Neuron (in vitro differentiated cells): ENCODE results near the gene IL19.

DNA sequence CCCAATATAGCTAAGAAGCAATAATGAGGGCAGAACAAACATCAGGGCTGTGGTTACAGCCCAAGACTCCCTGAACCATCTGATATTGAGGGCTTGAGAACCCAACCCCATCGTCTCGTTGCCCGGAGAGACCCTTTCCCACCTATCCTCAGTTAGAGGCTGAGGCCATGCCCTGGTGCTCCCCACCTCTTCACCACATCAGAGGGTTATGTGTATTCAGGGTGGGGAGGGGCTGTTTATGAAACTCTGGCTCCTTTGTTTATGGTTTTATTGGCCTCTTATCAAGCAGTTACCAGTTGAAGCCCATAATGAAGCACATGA is 14.6 kb downstream of the NUAK2 start:
- PRO-cap: no peak

- PRO-cap: bidirectional peak, plus-strand start at chr1:205441290, minus-strand start at chr1:205441201
Measured at GRCh38 chr1:205440514-205441610, 15.0 kb downstream of the BLACAT1 start.

- PRO-cap: no peak
Measured at GRCh38 chr1:205505655-205506293, 1.3 kb downstream of the CDK18 start.

GRCh38 chr1:205519823-205520203 is 15.3 kb downstream of the CDK18 start:
- PRO-cap: no peak

- PRO-cap: no peak
Measured at GRCh38 chr1:205609680-205610801, 21.8 kb downstream of the ELK4 start.

DNA sequence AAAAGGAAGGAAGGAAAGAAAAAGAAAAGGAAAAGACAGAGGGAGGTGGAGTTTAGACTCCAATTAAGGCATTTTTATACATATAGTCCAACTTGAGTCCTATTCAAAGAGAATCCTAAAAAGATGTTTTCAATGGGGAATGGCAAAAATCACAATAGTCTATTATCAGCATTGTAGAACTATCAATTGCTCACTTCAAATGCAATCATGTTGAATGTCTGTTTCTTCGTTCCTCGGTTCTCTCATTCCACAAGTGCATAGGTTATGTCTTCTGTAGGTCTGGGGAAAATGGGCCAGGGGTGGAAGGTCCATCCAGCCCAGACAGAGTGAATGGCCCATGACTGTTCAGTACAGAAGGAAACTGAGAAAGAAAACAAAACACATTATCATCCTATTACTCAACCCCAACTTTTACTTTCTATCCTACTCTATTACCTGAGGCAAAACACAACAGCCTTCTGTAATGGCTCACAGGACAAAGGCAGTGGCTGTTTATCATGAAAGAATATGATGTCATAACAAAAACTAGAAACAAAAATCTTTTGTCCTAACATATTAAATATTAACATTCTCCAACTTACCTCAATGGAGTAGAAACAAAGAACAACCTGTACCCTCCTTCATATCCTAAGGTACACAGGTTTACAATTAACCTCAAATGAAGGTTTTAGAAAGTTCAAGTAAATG is 15.4 kb downstream of the ELK4 start:
- PRO-cap: no peak

- PRO-cap: no peak
Measured at GRCh38 chr1:205717967-205718530, 31.9 kb downstream of the NUCKS1 start.

DNA sequence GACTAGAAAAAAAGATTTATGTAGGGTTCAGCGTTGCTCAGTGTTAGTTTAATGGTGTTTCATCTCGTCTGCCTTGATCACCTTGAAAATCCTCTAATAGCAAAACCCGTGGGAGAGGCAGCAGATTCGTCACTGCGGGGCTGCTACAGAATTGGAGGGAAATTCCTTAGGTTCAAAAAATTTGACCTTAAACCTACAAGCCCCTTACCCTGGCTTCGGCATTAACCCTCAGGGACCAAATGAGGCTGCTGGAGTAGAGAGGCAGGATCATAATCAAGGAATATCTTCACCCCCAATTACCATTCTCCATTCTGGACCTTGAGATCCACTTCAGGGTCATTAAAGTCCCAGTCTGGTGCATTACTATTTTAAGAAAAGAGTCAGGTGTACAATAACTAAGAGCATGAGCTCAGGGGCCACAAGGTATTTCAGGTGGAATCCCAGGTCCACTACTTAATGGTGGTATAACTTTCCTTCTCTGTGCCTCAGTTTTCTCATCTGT is 561 bp upstream of the NUCKS1 start:
- PRO-cap: no peak

DNA sequence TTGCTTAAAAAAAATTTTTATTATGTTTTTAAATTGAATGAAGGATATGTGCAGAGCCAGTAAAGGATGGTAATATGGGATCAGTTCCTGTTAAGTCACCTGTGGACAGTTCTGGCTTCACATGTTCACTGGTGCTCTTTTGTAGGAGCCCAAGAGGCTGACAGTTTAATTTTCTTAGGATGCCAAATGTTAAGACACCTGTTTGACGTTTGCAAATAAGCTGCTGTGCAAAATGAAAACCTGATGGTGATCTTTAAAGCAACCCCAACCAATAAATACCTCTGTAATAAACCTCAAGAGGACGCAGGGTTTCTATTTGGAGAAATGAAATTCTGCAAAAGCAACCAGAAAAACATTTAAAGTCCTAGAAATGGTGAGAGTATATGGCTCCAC is 5.8 kb upstream of the RHEX start:
- PRO-cap: no peak

DNA sequence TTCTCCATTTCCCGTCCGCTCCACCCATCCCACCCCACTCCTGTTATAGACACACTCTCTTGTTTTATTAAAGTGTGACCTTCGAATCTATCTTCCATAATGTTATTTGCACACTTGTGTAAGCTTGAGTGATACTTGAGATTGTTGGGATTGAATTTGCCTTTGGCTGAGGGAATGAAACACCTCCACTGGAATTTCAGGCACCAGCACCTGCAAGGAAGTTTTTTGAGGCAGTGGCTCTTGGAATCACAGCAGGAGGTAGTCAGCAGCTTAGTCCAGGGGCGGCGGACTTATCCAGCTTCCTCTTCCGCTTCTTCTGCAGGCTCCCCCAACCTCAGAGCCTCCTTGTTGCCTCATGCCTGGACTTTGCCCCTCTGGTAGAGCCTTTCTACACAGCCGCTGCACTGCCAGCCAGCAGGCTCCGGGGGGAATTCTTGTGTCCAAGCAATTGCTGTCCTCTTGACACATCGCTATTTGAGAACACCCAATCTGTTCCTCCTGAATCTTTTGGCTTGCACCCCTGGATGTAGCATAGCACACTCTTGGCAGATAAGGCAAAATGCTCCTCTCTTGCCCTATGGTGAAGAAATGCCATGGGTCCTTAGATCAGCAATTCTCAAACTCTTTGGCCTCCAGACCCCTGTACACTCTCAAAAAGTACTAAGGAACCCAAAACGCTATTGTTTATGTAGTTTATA is 4.4 kb upstream of the RHEX start:
- PRO-cap: no peak

DNA sequence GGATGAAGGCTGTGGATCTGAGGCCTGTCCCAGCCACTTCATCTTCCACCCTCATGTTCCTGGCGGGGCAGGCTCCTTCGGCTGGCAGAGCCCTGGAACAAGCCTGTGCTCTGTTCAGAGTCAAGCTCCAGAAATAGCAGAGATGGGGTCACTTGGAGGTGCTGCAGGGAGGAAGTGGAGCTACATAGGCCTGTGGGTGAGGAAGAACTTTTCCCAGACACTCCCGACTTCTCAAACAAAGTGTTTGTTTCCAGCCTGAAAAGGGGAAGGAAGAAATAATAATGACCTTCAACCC is 16.7 kb downstream of the IKBKE start:
- PRO-cap: no peak

DNA sequence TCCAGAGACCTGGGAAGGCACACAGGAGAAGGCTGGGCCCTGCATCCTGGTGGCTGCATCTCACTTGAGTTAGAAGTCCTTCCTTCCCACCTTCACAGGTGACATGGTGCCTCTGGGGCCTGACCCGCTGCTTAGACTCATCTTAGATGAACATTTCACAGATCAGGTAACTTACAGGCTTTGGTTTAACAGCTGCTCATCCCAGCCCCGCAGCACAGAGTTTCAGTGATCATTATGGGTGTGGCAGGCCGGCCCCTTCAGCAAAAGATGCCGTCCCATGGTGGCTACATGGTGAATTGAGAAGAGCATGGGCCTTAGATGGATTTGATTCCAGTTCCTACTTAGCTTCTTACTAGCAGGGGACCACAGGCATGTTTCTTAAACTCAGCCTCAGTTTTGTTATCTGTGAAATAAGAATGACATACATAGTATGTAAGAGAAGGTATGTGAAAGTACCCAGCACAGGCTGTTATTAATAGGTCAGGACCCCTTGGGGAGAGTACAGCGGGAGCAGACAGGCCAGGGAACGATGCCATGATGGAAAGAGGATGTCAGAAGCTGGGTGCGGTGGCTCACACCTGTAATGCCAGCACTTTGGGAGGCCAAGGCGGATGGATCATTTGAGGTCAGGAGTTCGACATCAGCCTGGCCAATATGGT is 31.4 kb downstream of the EIF2D start:
- PRO-cap: no peak

- PRO-cap: no peak
Measured at GRCh38 chr1:206692296-206692970, 7.7 kb downstream of the MAPKAPK2 start.

- PRO-cap: no peak
Measured at GRCh38 chr1:206703026-206704173, 18.7 kb downstream of the MAPKAPK2 start.

DNA sequence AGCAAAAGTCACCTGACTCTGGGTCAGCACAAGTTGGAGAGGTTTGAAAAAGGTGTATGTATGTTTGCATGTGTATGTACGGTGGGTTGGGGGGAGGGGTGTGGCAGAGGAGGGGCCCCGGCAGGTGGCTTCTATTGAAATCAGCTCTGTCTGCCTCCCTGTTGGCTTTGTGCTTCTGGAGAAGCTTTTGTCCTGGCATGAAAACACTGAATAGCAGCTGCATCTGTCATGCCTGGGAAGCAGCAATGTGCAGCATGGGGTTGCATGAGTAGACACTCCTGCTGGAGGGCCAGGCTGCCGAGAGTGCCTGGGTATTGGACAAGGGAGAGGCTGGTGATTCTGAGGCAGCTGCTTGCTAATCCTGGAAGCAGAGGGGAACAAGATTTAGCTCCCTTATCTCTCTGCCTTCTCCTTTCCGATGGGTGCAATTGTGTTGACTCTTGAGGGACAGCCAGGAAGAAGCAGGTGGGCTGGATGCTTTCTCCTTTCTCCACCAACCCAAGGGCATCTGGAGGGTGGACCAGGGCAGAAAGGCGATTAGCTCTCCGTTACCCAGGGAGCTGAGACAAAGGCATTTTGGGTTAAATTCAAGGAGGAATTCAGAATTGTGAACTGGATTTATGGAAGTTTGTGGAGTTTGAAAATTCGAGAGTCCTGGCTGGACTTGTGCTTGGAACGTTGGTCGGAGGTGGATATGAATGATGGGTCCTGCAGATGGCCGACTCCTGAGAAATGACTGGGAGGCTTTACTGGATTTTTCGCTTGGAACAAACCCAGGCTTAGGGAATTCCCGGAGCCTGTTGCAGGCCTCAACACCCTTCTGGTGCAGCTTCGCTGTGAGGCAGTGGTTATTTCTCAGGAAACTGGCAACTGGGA is 20.7 kb downstream of the MAPKAPK2 start:
- PRO-cap: bidirectional peak, plus-strand start at position 275 of the sequence, minus-strand start at position 212 of the sequence

- PRO-cap: no peak
Measured at GRCh38 chr1:206715621-206716837, 31.3 kb downstream of the MAPKAPK2 start.

DNA sequence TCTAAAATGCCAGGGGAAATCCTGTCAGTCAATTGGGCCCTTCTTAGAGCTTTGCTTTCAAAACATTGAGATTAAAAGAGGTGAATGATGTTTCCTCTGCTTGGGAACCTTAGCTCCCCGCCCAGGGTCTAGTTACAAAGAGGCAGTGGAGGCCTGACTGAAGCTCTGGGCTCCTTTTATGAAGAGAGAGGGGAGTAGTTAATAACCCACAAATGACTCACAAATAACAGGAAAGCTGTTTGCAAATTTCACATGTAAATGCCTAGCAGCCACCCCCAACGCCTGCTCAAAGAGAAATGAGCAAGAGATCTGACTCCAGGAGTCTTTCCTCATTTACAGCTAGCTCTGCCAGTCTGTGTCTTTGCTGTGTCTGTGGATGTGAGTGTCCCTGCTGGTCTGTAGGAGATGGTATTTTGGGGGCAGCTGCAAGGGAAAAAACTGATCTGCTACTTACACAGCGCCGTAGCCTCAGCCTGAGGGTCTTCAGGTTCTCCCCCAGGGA is at the start of gene IL19:
IL19 (plus strand) TSS at position 321 of the 502 bp plus-strand sequence.
- PRO-cap: no peak

DNA sequence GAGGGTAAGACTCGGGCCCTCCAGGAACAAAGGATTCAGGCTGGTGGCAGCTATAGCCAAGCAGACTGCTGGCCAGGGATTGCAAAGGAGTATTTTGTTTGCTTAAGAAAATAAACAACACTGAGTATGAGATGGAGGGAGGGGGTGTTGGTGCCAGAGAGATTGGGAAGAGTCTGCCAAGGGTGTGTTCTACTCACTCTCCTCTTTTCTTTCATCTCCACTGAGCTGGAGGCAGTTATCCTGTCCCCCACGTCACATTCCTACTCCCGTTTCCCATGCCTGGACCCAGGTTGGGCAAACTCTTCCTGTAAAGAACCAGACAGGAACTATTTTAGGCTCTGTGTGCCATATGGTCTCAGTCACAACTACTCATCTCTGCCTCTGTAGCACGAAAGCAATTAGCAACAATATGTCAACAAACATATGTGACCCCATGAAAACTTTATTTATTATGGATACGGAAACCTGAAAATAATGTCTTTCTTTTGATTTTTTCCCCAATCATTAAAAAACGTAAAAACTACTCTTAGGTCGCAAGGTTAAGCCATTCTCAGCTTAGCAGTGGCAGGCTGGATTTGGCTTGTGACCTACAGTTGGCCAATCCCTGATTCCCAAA is 1.3 kb upstream of the IL24 start:
- PRO-cap: no peak

DNA sequence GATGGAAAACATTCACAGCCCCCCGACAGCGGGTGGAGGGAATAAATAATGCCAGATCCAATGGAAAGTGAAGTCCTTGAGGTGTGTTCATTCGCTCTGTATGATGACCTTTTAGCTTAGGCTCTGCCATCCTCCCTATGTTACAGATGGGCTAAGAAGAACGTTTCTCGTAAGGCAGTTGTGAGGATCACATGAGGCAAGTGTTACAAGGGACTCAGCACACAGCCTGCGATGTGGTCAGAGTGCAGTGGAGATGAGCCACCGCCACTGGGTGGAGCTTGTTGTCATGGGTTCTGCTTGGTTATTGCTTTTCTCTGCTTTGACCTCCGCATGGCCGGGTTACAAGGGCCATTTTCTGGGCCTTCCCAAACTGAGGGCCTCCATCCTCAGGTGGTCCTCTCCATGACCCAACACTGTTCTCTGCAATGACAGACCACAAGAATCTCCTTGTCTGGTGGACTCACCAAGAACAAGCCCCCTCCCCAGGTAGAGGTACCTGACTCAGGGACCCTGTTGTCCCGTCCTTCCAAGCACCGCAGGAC is 3.6 kb upstream of the FCMR start:
- PRO-cap: no peak

GRCh38 chr1:206945303-206945846 is 891 bp downstream of the PIGR start:
- PRO-cap: no peak